SK-MEL-5 (cell line): ENCODE measurements around the gene FGF1.

RAMPAGE:
- cytosol, long total RNA = no peak
- long total RNA = no peak
- nucleus, long total RNA = no peak
These were observed 17.6 kb downstream of the GNPDA1 start for GRCh38 chr5:141995050-141995821.

GRCh38 chr5:142000567-142001399 lies 12.0 kb downstream of the GNPDA1 start:
RAMPAGE:
- cytosol, long total RNA = no peak
- long total RNA = no peak
- nucleus, long total RNA = no peak

DNA sequence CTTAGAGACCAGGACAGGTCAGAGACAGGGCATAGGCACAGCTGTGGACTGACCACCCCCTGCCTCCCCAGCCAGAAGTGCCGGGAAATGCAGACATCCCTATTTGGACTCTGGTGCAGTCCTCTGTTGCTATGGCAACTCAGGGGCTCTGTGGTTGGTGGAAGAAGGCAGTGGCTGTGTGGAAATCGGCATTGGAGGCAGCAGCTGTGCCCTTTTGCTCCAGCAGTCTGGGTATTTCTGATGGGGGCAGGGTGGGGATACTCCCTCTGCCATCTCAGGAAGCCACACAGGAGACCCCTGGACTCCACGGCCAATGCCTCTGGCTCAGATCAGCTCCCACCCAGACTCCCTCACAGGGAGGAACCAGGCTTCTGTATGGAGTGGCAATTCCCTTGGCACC lies 43.2 kb upstream of the NDFIP1 start:
RAMPAGE:
- cytosol, long total RNA = no peak
- long total RNA = no peak
- nucleus, long total RNA = no peak

DNA sequence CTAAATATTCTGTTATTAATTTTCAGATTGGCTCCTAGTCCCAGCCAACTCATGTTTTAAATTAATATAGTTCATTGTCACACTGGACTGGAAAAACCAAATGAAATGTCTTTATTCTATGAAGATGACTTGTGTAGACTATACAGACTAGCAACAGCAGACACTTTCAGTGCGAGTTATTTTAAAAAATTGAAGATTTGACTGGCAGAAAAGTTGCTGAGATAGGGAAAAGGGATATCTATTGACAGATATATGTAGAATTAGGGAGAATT lies 21.5 kb downstream of the NDFIP1 start:
RAMPAGE:
- cytosol, long total RNA = no peak
- long total RNA = no peak
- nucleus, long total RNA = no peak

RAMPAGE:
- cytosol, long total RNA = no peak
- long total RNA = no peak
- nucleus, long total RNA = no peak
These were observed 4.0 kb downstream of the SPRY4 start for GRCh38 chr5:142320452-142321597.

GRCh38 chr5:142362680-142363322 lies 38.0 kb upstream of the SPRY4 start:
RAMPAGE:
- cytosol, long total RNA = no peak
- long total RNA = no peak
- nucleus, long total RNA = no peak

RAMPAGE:
- cytosol, long total RNA = no peak
- long total RNA = no peak
- nucleus, long total RNA = no peak
These were observed 164.3 kb downstream of the FGF1 start for GRCh38 chr5:142521615-142521930.

DNA sequence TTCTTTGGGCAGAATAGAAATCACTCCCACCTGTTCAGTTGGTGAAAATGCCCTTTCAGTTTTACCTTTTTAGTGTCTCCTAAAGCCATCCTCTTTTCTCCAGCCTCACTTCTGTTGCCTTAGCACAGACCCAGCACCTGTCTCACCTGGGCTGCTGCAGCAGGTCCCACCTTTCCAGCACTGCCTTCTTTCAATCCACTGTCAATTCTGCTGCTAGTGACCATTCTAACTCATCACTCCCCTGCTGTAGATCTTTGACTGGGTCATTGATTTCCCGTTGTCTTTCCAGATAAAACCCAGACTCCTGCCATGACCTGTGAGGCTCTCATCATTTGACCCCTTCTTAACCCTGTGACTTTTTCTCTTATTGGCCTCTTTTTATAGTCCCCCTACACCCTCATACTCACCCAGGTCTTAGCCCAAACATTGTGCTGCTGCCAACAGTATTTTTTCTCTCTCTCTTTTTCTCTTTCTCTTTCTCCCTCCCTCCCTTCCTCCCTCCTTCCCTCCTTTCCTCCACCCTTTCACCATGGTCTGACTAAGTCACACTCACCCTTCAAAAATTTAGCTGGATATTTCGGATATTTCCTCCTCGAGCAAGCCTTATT lies 64.9 kb downstream of the FGF1 start:
RAMPAGE:
- cytosol, long total RNA = no peak
- long total RNA = no peak
- nucleus, long total RNA = no peak

RAMPAGE:
- cytosol, long total RNA = no peak
- long total RNA = no peak
- nucleus, long total RNA = no peak
These were observed 41.9 kb downstream of the FGF1 start for GRCh38 chr5:142643999-142644428.

DNA sequence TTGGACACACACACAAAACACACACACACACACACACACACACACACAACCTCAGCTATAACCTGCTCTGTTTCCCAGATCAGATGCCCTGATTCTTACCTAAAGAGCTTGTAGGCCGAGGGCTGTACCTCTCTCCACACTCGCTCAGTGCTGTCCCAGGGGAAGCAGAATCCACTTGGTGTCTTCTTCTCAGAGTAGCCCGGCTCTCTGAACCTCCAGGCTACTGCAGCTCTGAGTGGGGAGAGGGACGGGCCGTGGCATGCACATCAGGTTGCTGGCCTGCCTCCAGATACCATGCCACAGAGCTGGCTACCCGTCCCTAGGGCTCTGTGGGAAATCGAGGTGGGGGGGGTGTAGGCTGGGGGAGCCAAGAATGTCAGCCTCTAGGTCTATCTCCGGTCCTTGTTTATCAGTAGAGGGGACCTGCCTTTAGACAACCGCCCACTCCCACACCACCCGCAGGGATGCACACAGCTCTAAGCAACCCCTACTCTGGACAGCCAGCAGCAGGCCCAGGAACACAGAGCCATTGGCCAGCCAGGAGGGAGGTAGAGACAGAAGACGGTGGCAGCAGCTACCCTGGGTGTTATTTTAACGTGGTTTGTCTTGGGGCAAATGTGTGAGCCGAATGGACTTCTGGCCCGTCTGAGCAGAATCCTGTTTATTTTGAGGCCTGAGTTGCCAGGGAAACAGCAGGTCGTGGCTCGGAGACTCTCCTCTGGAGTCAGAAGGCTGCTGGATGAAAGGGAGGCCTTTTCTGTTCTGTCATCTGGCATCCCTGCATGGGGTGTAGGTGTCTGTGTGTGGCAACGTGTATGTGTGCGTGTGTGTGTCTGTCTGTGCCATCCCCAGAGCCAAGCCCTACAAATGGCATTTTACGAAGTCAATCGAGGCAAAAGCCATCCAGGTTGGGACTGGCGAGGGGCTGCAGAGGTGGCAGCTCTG lies at the start of gene FGF1:
Gene FGF1 (minus strand): TSS at position 233 of the 945 bp plus-strand sequence.
RAMPAGE:
- cytosol, long total RNA = no peak
- long total RNA = no peak
- nucleus, long total RNA = no peak

GRCh38 chr5:142698988-142699312 lies 13.1 kb upstream of the FGF1 start:
RAMPAGE:
- cytosol, long total RNA = no peak
- long total RNA = no peak
- nucleus, long total RNA = no peak

DNA sequence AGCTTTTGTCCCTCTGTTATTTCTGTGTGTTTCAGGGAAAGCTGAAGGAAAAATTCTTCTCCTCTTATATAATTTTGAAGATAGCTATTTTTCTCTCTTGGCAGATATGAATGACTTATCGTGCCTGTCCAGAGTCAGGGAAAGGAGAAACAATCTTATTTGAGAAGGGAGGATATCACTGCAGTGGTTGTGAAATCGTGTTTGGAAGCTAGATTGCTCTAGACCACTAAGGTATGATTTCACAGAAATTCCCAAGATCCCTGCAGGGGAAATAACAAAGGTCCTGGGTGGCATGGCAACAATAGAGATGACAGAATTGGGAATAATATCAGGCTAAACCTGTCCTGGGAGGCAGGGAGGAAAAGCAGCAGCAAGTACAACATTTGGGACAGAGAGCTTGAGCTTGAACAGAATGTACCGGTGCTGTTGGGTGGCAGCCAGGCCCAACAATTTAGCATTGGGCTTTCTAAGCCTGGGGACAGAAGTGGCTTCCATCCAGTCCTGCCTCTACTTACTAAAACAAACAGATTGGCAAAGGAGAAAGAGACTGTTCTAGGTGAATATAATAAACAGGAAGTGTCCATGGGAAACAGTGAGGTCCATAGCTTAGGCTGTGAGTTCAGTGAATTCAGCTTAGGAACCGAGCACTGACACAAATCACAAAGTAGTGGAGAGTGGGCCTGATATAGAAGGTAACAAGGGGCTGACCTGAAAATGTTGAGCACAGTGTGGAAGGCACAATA lies 17.0 kb upstream of the ARHGAP26 start:
RAMPAGE:
- cytosol, long total RNA = no peak
- long total RNA = no peak
- nucleus, long total RNA = no peak

DNA sequence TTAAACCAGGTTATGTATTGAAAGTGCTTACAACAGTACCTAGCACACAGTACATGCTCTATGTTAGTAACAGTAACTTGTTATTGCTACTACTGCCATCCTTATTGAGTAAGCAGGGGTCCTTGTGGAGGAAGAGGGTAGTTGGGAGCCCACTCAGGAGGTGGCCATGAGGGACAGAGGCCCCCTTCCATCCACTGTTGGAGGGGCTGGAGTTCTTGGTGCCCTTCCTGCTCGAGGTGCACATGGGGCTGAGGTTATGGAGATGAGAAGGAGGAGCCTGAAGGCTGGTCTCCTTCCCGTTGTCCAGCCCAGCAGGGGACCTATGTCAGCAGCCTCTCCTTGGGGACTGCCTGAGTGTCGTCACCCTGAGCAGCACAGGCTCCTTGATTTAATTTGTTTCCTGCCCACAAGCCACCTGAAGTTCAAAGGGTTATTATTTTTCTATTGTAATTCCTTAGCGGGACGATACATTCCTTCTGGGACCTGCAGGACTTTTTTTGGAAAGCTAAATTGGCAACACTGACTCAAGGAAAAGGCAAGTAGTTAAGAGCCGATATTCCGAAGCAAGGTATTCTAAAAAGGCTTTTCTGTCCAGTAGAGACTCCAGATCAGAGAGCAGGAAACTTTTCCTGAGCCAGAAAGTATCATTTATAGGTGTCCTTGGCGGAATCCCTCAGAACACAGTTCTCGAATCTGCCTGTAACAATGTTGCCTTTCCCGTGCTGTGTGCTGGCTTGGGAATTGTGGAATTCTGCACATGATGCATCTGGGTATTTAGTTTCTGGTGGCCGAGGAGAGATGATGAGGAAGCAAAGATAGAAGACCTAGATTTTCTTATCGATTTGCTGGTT lies 55.2 kb downstream of the ARHGAP26 start:
RAMPAGE:
- cytosol, long total RNA = no peak
- long total RNA = no peak
- nucleus, long total RNA = no peak

RAMPAGE:
- cytosol, long total RNA = no peak
- long total RNA = no peak
- nucleus, long total RNA = no peak
These were observed 56.4 kb downstream of the ARHGAP26 start for GRCh38 chr5:142826638-142826927.

GRCh38 chr5:142828768-142829160 lies 58.6 kb downstream of the ARHGAP26 start:
RAMPAGE:
- cytosol, long total RNA = no peak
- long total RNA = no peak
- nucleus, long total RNA = no peak

DNA sequence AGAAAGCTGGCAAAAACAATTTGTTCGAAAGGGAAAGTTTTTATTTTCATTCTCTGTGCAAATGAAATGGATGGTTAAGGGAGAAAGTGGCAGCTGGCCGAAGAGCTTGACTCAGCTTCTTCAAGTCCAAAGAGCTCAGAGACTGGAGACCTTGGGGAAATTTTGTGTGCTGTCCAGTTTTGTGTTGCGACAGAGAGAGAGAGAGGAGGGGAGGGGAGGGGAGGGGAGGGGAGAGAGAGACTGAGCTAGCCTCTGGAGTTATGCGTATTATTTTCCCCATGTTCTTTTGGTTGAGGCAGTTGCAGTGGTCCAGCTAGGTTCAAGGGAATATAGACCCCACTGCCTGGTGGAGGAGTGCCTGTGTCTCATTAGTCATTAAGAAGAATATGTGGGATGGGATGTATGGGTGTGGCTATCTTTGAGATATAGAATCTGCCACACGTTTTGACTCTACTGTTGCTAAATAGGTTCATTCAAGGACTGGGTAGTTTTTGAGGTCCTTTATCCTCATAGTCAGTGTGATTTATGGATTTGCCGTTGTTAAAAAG lies 69.6 kb downstream of the ARHGAP26 start:
RAMPAGE:
- cytosol, long total RNA = no peak
- long total RNA = no peak
- nucleus, long total RNA = no peak

DNA sequence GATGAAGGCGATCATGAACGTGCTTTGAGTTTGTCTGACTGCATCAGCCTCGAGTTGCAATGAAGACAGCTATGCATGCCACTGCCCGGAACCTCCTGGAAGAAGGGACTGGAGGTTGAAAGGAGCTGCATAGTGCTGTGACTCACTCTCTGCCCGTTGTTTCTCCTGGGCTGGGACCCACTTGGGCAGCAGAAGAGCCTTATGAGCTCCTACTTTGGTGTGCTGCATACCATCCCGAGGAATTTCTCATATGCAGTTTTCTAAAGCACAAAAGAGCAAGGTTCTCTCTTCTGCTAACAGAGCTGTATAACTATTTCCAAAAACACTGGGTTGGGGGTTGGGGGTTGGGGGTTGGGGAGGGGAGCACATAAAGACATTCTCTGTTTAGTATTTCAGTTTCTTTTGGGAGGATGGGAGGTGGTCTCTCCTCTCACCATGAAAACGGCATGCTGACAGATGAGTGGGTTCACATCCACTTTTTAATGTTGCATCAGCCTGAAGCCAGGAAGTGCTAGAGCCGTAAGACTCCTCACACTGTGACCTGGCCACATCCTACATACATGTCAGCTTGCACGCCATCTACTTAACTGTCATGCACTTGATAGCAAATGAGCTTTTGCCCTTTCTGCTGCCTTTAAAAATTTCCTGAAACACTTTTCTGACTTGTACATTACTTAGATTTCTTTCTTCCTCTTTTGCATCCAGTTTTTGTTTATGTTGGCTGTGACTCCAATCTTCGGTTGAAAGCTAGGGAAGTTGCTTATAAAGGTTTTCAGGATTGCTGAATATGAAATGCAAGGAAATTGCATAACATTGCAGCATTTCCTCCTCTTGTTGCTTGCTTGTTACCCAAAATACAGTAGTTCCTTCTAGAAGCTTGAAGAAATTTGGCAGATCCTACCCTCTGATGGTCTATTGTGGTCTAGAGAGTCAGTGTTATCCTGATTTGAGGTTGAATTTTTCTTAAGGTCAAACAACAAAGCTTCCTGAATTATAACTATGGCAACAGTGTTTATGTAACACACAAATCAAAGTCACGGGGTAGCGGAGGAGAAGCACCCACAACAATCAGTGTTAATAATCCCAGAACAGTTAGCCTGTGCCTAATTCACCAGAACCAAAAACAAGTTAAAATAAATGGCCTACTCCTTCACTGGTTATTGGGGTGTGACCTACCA lies 232.3 kb downstream of the ARHGAP26 start:
RAMPAGE:
- cytosol, long total RNA = no peak
- long total RNA = no peak
- nucleus, long total RNA = no peak

DNA sequence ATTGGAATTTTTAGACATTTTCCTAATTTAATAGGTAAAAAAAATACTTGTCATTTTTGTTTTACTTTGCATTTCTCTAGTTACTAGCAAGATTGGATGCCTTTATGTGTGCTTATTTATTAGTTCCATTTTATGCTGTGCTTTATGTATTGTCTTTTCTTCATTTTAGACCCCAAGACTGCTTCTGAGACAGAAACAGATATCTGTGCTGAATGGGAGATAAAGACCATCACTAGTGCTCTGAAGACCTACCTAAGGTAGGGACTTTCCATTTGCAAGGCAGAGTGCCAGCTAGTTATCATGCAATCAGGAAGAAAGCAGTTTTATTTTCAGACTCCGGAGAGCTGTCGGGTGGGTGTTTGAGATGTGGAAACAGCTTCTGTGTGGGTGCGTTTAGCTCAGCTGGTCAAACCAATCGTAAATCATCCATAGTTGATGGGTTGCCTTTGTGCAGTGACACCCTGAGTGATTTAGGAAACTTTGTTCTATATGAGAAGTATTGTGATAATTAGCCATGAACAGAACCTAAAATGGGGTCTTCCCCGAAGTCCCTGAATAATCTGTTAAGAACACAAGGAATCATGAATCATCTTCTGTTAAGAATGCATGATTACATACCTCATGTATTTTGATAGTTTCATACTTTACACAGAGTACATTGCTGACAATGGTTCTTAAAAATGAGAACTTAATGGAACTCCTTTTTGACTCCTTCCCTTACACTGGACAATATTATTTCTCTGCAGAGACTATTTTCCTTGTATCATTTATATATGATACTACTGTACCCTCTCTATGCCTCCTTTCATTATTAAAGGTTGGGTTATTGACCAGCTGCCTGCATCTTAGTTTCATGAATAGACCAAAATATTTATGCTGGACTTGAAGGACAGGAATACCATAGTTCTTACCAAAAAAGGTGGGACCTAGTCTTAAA lies 284.4 kb downstream of the ARHGAP26 start:
RAMPAGE:
- cytosol, long total RNA = no peak
- long total RNA = no peak
- nucleus, long total RNA = no peak

GRCh38 chr5:143404643-143404723 lies 997 bp upstream of the NR3C1 start:
RAMPAGE:
- cytosol, long total RNA = no peak
- long total RNA = no peak
- nucleus, long total RNA = no peak

DNA sequence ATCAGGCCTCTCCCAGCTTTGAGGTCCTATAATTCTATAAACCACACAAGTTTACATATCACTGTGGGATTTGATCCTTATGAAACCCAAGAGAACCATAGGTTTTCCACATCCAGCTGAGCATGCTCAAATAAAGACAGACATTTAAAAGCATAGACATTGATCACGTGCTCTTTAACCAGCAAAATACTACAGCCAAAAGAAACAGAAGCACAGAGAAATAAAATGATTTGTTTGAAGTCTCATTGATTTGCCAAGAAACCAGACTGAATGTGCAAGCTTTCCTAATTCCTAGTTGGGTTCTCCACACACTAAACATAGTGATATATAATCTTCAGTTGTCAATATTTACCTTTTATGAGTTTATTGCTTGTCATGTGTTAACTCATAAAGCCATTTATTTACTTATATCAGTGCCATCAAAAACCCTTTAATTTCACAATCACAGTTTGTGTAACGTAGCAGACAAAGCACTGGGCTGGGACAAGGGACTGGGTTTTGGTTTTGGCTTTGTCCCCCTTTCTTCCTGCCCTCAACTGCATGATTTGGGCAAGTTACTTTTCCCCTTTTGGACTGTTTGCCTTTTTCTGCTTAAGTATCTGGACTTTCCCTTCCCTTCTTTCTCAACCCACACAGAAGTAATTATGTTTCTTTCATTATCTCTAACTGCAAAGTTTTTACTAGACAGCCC lies 14.5 kb upstream of the NR3C1 start:
RAMPAGE:
- cytosol, long total RNA = no peak
- long total RNA = no peak
- nucleus, long total RNA = no peak